Progenitor cell of endocrine pancreas (in vitro differentiated cells): ENCODE results near the gene ITGB2.

GRCh38 chr21:44897407-44898229, 23.1 kb downstream of the ITGB2 start:
- PRO-cap: no peak

DNA sequence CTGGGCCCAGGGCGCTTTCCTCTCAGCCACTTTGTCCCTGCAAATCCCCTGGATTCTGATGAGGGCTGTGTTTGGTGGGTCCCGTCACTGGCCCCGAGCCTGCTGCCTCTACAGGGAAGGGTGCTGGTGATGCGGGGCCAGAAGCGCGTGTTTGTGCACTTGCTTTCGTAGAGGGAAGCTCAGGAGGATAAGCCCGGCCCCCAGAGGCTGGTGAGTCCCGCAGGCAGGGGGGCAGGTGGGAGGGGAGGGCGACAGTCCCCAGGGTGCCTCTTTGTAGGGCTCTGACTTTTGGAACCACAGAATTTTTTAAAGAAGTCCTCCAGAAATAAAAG, 13.1 kb downstream of the ITGB2 start:
- PRO-cap: no peak

DNA sequence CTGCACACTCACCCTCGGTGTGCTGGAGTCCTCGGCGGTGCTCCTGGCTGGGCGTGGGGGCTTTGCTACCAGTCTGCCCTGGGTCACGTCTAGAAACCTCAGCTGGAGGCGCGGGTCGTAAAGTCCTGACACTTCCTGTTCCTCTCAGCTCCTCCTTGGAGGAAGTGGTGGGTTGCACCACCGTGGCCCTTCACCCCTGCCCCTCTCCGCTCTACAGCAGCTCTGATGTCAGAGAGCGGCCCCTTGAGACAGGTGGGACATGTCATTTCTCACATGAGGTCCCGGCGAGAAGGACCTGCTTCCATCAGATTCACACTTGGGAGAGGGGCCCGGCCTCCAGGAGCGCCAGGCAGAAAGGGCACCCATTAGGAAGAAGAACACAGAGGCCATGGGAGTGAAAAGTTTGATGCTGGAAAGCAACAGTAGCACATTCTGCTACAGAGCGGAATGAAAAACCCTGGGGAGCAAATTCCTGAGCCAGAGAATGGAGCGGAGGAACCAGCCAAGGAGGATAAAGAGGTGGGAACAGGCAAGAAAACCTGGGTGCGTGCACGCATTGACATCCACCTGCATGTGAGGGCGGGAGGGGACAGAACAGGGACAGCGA, at the start of gene ITGB2:
ITGB2 (minus strand) TSS at position 91 of the 607 bp plus-strand sequence.
- PRO-cap: no peak

DNA sequence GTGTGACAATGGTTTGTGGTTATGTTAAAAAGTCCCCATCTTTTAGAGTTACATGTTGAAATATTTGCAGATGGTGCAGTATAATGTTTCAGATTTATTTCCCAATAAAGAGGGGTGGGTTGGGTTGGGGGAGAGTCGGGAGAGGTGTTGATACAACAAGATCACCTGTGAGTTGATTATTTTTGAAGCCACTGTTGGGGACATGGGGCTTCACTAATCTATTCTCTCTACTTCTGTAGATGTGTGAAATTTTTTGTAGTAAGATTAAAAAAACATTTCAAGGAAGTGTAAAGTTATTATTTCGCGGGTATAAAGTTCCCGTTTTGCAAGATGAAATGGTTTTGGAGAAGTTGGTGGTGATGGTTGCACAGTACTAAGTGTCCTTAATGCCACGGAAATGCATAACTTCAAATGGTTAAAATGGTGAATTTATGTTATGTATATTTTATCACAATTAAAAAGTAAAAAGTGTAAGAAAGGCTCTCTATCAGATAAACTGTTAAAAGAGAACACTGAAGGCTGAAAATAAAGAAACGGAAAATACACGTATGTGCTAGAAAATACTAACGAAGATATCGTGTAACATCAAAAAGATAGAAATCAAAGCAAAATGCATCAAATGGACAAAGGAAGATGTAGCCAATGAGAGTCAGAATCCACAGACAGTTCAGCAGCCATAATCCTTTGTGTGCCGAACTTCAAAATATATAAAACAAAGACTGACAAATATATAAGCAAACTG, 2.8 kb upstream of the ITGB2 start:
- PRO-cap: no peak

GRCh38 chr21:44966614-44967161, 26.9 kb downstream of the SLX9 start:
- PRO-cap: no peak

- PRO-cap: no peak
Measured at GRCh38 chr21:44984566-44985390, 44.9 kb downstream of the SLX9 start.

GRCh38 chr21:44989444-44989981, 49.7 kb downstream of the SLX9 start:
- PRO-cap: no peak

- PRO-cap: no peak
Measured at GRCh38 chr21:45000129-45000547, 60.3 kb downstream of the SLX9 start.

DNA sequence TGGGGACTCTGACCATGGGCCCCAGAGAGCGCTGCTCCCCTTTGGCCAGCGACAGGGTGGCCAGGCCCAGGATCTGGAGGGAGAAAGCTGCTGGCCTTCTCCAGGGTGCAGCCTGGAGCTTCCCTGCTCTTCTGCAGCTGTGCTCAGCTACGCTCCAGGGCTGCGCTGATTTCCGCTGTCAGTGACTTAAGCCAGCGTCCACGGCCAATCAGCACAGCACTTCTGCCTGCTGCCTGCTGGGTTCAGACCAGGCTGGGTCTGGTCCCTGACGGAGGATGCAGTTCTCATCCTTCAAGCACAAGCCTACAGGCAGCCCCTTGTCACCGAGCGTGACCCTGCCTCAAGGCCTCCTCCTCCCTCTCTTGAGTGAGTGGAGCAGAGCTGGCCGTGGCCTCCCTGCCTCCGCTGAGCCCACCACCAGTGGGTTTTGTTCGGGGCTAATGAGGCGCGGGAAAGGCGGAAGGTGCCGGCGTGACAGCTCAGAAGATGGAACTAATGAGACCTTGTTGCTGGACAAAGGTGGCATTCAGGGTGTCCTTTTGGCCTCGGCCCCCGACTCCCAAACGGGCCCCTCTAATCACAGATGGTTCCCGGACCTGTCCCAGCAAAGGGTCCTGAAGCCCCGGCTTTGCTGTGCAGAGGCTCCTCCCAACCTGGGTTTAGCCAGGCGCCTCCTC, 44.7 kb upstream of the ADARB1 start:
- PRO-cap: no peak

- PRO-cap: no peak
Measured at GRCh38 chr21:45041202-45041831, 33.1 kb upstream of the ADARB1 start.

DNA sequence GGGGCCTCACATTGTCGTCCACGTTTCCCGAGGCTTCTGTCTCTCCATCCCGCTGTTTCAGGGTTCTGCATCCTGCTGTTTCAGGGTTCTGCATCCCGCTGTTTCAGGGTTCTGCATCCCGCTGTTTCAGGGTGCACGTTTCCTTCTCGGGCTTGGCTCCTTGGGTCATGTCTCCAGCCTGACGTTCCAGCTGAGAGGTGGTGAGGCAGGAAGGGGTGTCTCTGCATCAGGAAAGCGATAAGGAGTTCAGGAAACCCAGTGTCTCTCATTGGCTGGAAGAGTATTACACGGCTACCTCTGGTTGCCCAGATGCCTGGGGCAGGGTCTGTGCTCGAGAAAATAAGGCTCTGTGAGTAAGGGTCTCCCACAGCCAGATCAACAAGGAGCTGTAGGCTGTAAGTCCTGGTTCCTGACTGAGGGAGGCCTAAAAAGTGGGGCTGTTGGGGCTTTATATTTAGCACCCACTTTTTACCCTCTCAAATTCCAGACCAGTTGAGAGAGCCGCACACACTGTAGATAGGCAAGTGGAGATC, 21.2 kb downstream of the ADARB1 start:
- PRO-cap: no peak

- PRO-cap: no peak
Measured at GRCh38 chr21:45269743-45270335, 17.9 kb downstream of the POFUT2 start.

DNA sequence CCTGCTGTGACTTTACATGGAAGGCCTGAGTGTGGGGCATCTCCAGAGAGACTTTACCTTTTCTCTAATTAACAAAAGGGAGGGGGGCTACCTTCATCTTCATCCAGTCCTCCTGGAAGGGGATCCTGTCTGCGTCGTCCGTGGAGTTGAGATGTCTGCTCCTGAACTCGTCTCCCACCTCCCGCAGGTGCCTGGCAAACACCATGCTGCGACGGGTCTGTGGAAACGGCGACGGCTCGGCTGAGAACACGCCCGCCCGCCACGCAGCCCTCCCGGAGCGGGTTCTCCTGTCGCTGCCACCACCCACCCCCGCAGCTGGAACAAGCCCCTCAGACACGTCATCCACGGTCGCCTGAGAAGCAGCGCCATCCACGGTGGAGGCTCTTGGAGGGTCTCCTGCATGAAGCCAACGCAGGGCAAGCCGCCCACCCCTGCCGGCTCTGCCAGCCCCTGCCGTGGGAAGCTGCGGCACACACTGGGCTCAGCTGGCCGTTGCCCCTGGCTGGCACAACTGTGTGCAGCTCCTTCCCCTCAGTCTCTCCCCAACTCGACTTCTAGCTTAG, 10.7 kb downstream of the POFUT2 start:
- PRO-cap: no peak

DNA sequence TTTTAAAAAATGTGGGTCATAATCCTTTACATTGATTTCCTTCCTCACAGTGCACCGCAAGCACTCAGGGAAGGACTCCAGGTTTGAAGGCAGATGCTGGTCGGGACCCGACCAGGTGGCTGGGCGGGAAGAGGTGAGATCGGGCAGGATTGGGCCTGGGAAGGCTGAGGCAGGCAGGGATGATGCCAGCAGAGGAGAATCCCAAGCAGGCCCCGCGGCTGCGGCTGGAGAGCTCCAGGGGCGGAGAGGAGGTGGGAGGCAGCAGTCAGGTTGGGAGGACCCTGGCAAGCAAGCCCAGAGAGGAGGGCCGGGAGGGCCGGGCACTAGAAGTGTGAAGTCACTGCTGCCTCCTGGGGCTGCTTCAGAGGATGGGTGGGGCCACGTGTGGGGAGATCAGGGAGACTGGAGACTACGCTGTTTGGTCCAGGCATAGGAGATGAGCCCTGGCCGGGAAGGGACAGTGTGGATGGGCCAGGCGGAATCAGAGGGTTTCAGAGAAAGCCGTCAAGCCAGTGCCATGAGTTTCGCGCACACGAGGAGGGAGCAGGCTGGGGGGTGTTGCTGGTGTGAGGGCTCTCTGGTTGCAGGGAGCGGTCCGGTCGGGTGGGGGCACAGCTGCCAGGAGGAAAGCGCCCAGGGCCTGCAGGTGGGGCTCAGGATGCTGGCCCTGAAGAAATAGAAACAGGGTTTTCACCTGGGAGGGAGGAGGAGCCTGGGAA, 976 bp upstream of the COL18A1 start:
- PRO-cap: no peak

DNA sequence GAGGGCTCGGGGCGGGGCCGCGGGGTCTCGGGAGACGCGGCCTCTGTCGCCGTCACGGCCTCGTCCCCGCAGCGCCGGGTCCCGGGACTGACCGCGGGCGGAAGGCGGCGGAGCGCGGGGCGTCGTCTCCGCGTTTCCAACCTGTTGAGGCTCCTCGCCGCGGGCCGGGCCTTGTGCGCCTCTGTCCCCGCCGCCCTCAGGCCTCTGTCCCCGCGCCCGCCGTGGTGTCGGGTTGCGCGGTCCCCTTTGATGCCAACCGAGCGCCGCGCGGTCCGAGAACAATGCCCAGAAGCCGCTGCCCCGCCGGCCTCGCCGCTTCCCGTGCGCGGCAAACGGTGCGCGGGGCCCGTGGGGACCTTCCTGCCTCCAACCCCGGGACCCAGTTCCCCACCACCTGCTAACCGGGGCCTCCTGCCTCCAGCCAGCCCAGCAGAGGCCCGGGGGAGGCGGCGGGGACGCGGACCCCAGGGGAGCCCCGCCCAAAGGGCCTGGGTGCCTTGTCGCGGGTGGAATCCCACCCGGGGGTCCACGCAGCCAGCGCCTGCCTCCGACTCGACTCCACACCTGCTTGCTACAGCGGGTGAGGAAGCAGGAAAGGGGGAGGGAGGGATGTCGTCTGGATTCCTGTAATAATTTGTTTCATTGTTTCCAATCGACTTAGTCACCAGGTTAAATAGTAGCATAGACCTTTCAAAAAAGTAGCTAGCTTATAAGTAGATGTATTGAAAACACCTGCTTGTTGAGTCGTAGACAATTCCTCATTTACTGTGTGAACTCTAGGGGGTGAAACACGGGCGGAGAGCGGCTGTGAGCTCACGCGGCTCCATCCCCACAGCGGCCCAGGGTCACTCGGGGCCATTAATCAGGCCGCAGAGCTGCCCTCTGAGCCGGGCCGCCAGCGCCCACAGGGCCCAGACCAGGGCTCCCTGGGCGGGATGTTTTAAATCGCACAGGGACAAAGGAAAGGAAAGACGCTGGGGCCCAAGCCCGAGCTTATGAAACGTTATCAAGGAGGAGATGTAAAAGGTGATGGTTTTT, 1.1 kb downstream of the COL18A1 start:
- PRO-cap: bidirectional peak, plus-strand start at position 252 of the sequence, minus-strand start at position 173 of the sequence; unidirectional peak, minus-strand start at position 575 of the sequence; bidirectional peak, plus-strand start at position 943 of the sequence, minus-strand start at position 833 of the sequence

GRCh38 chr21:45430216-45430858, 25.4 kb downstream of the COL18A1 start:
- PRO-cap: bidirectional peak, plus-strand start at chr21:45430709, minus-strand start at chr21:45430524; bidirectional peak, plus-strand start at chr21:45430796, minus-strand start at chr21:45430782

GRCh38 chr21:45504132-45504629, 38.1 kb downstream of the SLC19A1 start:
- PRO-cap: no peak

DNA sequence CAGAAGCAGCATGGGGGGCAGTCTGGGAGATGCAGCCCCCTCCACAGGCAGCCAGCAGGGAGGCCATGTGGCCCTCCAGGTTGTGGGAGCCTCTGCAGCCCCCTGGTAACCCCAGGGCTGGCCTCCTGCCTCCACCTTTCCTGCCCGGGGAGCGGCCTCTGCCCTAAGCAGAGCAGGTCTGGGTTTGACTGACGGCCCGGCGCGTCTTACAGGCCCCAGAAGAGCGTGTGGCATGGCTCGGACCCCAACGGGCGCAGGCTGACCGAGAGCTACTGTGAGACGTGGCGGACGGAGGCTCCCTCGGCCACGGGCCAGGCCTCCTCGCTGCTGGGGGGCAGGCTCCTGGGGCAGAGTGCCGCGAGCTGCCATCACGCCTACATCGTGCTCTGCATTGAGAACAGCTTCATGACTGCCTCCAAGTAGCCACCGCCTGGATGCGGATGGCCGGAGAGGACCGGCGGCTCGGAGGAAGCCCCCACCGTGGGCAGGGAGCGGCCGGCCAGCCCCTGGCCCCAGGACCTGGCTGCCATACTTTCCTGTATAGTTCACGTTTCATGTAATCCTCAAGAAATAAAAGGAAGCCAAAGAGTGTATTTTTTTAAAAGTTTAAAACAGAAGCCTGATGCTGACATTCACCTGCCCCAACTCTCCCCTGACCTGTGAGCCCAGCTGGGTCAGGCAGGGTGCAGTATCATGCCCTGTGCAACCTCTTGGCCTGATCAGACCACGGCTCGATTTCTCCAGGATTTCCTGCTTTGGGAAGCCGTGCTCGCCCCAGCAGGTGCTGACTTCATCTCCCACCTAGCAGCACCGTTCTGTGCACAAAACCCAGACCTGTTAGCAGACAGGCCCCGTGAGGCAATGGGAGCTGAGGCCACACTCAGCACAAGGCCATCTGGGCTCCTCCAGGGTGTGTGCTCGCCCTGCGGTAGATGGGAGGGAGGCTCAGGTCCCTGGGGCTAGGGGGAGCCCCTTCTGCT, 30.0 kb downstream of the SLC19A1 start:
- PRO-cap: no peak

DNA sequence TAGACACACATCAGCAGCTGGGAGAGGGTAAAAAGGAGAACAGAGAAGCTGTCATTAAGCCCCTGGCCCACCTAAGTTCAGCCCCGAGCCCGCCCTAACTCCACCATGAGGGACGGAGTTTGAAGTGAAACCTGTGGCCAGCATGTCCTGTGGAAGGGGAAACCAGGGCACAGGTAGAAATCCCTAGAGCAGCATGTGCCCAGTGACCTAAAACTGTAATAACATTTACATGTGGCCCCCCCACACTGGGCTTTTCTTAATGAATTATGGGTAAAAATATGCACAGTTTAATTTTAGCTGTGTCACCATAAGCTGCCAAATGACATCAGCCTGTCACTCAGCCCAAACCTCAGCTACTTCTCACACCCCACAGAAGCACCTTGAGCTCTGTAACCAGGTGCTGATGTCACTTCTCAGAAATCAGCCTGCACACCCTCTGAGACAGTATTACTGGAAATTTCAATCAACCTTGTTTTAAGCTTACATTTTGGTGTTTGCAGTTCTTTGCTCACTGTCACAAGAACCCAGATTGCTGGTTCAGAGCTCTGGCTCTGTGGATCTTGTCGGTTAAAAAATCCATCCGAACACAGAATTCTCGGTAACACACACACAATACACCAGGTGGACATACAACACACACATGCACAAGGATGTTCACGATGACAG, 50.0 kb upstream of the SLC19A1 start:
- PRO-cap: no peak

DNA sequence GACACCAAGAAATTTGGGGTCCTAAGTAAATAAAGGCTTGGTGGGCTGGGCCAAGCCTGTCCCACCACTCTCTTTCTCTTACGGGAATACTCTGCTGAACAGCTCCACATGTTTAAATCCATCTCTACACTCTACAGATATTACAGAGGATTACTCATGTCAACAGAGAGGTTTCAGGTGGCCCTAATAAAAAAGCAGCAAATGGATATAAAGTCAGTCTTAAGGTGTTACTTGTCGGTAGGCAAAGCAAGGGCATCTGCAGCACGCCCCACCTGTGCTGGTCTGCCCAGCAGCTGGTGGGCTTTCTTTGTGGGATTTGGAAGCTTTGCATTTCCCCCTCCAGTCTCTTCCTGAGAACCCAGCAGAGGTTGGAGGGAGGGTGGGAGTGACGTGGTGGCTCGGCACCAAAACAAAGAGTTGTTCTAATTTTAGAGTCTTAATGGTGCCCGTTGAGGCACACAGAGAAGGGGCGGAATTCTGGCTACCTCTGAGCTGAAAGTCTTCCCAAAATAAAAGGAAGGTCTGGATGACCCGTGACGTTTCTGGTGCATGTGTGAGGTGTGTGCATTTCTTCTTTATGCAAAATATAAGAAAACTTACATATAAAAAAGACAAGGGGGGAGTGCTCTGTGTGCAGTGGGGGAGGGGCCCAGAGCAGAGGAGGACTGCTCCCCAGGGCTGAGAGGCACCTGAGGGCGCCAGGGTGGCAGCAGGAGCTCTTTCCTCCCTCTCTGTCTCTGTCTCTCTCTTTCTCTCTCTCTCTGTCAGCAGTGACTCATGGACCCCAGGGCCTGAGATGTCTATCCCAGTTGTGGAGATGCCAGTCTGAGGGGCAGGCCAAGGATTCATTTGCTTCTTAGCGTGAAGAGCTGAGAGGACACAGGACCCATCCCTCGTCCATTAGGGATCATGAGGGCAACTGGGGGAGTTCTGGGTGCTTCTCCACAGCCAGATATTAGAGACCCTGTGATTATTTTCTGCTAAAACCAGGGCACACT, 4.7 kb upstream of the PCBP3 start:
- PRO-cap: no peak